Diencephalon (tissue), 2 donors: ENCODE results near the gene WDR5.

DNA sequence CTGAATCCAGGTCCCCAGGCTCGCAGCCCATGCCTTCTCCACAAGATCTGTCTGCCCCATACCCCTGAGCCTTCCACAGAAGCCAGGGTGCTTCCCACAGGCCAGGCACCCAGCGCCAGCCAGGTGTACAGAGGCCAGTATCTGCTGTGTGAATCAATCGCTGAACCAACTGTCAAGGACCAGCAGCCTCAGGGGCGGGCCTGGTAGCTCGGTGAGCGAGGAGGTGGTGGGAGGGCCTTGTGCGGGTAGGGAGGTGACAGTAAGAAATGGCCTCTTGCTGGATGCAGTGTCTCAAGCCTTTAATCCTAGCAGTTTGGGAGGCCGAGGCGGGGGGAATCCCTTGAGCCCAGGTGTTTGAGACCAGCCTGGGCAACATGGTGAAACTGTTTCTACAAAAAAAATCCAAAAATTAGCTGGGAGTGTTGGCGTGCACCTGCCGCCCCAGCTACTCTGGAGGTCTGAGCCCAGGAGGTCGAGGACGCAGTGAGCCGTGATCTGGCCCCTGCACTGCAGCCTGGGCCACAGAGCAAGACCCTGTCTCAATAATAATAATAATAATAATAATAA, 20.4 kb downstream of the GBGT1 start:
- RAMPAGE, long total RNA, result no peak

DNA sequence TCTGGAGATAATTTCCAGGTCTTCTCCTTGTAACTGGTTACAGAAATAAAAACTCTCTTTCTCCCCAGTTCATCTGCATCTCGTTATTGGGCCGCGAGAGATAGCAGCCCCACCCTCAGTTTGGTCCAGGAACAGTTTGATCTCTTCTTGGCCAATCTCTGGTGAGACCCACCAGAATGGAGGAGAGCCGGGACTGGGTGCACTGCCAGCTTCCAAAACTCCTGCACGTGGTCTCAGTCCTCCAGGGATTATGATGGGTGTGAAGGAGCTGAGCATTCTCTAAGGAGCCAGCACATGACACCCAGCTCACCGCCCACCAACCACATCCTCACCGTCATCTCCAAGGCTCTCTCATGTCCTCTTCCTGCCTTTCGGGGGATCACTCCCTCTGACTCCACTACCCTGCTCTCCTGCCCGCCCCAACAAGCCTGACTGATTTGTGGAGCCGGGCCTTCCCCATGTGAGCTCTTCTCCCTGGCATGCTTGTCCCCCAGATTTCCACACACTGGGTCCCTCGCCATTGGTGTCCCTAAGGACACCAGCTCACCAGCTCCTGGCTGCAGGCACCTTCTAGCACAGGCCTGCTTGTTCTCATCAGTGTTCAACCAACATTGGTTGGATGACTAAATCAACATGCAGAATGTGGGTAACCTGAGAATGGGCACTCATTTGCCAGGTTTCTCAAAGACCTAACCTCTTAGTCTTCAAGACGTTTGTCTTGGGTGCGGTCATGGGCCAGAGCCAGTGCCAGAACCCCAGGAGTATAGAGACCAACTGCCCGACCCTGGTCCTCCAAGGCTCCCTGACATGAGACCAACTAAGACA, 62.9 kb downstream of the SURF6 start:
- RAMPAGE, long total RNA, result no peak

DNA sequence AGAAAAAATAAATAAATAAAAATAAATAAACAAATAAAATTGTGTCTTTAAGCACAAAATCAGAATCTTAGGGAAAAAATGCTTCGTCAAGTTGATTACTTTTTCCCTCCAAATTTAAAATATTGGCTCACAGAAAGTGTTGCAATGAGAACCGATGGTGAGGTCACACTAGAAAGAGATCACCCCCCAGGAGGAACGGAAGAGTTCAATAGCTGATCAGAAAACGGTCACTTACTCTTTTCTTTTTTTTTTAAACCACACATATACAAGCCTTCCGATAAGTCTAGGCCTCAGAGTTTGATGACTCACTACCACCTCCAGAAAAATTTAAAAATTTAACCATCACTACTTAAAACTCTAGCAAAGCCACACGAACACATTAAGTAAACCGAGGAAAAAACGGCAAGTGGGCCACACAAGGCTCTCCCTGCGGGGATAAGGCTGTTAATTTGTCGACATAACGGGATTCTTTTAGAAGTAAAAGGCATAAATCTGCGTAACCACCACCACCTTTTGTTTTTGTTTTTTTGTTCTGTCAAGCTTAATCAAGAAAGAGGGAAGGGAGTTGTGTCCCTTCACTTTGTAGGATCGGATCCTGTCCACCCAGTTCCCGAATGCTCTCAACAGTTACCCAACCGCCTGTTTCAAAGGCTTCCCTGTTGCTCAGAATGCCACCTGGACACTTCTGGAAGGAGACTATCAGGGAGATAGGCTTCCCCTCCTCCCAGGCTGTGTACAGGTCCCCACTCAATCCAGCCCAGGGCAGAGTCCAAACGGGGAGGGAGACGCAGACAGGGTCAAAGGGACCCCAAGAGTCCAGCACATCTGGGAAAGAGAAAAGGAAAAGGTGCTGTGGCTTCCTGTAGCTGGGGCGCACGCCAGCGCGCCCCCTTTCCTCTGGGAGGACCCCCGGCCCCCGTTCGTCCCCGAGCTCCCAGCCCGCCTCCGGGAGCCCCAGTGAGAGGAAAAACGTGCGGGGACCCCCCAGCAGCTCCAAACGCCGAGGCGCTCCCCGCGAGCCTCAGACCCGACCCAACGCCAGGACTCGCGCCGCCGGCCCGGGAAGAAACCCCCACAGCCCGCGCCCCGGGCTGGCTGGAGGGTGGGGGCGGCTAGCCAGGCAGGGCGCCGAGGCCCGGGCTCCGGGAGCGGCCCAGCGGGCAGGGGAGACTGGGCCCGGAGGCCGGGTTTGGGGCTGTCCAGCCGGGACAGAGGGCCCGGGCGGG, 883 bp downstream of the SURF4 start:
- RAMPAGE, long total RNA, result no peak

- RAMPAGE, long total RNA, result no peak
These were observed 6.4 kb downstream of the ADAMTS13 start for GRCh38 chr9:133428414-133429216.

GRCh38 chr9:133514425-133514891, 10.3 kb downstream of the MYMK start:
- RAMPAGE, long total RNA, result no peak

GRCh38 chr9:133520960-133521561, 3.7 kb downstream of the MYMK start:
- RAMPAGE, long total RNA, result no peak

DNA sequence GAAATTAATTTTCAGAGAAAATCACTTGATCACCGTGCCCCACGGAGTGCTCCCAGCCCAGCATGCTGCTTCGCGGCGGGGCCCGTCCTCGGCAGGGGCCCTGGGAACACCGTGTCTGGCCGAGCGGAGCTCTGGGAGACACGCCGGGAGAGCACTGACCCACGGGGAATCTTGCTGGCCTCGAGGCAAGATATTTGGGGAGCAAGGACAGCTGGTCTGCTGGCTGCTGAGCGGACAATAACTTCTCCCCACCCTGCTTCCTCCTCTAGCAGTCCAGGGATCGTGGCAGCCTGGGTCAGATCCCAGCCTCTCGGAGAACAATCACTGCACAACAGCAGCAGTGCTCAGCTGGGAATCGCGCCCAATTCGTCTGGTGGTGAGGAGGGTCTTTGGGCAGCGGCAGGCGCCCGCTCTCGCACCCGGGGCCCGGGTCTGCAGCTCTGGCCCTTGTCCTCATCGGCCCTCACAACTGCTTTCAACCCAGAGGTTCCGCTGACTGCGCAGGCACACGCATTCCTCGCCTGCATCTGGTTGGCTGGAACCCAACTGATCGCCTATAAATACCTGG, 43.4 kb downstream of the DBH start:
- RAMPAGE, long total RNA, result no peak

DNA sequence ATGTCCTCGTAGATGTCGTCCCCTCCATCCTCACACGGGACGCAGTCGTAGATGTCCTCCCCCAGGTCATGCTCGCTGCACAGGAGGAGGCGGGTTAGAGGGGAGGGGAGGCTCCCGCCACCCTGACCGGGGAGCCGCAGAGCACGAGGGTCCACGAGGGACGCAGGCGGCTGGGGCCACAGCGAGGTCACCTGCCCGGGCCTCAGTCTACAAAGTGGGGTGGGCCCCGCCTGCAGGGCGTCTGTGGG, 73.9 kb upstream of the SARDH start:
- RAMPAGE, long total RNA, result no peak

DNA sequence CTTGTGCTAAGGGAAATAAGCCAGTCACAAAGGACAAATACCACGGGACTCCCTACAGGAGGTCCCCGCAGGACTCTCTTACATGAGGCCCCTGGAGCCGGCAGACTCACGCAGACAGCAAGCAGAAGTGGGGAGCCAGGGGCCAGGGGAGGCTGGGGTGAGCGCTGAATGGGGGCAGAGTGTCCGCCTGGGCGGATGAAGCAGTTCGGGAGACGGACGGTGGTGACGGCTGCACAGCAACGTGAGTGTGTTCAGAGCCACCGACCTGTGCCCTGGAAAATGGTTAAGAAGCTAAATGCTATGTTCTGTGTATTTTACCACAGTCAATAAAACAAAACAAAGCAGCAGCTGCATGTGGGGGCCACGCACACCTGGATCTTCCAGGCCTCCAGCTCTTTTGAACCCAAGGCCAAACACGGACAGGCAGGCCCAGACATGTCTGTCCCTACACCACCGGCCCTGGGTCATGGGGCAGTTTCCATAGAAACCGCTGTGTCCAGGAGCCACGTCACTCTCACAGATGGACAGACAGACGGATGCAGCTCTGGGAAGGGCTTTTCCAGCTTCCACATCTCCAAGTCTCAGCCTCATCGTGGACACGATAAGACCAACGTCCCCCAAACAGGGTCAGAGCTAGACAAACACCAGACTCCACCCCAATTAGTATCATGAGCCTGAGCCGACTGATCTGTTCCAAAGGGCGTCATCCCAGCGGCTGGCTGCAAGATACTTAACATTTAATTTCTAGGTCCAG, 103.9 kb downstream of the VAV2 start:
- RAMPAGE, long total RNA, result no peak

- RAMPAGE, long total RNA, result no peak
These were observed 100.1 kb downstream of the VAV2 start for GRCh38 chr9:133892015-133892448.

DNA sequence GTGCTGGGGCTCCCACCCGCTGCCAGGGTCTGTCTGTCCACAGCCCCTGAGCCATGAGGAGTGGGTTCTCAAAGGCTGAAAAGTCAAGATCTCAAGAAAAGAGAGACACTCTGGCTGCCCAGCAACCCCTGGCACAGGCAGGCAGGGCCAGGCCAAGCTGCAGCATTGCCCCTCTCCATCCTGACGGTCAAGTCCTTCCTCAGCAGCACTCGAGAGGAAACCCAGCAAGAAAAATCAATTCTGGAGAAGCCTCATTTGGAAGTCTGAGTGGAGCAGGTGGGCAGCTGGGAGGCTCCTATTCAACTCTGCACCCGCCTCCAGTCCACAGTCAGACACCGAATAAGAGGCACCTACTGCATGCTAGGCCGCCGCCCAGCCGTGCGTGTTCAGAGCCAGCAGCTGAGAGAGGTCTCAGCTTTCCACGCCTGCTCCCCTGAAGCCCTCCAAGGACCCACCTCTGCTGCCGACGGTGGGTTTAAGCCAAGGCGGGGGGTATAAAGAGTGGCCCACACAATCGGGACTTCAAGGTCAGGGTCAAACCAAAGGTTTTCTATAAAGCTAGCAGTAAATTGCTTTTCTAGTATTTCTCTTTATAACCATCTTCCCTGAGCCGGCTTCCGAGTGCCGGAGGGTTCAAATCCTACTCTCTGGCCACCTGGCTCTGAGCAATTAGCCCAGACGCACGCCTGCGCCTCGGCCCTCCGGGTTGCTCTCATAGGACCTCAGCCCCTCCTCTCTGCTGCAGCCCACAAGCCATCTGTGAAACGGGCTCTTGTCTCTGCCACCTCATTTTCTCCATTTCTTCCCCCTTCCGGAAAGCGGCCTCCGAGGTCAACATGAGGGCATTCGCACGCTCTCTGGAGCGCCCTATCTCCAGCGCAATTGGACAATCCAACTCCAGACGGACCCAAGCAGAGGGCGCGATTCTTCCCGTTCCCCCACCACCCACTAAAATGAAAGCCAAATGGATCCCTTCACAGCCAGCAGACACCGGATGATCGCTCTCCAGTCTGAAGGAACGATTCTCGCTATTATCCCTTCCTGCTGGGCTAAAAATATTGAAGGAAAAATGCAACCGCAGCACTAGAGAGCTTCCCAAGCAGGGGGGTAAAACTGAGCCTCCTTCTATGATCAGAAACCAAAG, 41.7 kb downstream of the VAV2 start:
- RAMPAGE, long total RNA, result no peak

DNA sequence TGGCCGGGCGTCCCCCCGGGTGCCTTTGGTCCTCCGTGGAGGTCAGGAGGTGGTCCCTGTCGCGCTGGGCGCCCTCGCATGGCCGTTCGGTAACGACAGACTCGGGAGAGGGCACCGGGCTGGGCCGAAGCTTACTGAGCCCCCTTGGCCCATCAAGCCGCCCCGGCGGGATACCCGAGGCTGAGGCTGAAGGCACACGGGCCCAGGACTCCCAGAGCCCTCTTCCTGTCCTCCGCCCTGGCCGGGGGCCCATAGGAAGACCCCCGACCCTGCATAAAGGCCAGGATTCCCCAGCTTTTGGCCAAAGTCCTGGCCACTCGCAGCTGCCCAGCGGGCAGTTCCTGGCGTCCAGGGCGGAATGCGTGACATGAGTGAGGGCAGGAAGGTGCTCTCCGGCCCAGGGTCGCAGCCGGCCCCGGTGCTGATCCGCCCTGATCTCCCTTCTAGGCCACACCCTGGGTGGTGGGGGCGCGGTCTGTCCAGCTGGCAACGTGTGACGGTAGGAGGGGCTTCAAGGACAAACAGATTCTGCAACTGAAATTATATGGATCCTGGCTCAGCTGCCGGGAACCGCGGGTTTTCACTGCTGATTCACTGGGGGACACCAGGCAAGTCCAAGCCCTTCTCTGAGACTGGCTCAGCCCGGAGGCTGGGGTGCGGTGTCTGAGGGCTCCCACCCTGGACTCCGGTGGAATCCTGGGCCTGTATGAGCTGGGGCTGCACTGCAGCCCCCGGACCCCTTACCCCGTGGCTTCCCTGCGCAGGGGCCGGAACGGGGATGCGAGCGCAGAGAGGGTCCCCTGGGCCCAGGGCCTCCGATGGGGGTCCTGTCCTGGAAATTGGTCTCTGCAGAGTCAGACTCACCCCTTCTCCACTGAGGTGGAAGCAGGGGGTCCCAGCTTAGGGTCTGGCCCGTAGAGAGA, 1.2 kb upstream of the VAV2 start:
- RAMPAGE, long total RNA, result no peak

DNA sequence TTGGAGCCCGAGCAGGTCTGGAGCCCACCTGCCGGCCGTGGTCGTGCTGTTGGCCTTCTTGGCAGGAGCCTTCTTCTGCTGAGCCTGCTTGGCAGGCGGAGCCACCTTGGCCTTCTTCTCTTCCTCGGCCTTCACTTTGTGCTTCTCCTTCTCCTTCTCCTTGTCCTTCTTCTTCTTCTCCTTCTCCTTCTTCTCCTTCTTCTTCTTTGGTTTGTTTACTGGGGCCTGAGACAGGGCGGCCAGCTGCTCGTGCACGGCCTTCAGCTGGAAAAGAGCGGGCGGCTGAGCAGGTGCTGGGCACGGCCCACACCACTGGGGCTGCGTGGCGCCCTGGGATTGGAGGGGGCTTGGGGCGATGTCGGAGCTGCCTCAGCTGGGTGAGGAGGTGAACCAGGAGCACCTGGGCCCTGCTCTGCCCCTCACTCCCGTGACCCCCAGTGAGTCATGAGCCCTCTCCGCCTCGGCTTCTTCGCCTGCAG, 14.8 kb downstream of the BRD3OS start:
- RAMPAGE, long total RNA, result no peak

DNA sequence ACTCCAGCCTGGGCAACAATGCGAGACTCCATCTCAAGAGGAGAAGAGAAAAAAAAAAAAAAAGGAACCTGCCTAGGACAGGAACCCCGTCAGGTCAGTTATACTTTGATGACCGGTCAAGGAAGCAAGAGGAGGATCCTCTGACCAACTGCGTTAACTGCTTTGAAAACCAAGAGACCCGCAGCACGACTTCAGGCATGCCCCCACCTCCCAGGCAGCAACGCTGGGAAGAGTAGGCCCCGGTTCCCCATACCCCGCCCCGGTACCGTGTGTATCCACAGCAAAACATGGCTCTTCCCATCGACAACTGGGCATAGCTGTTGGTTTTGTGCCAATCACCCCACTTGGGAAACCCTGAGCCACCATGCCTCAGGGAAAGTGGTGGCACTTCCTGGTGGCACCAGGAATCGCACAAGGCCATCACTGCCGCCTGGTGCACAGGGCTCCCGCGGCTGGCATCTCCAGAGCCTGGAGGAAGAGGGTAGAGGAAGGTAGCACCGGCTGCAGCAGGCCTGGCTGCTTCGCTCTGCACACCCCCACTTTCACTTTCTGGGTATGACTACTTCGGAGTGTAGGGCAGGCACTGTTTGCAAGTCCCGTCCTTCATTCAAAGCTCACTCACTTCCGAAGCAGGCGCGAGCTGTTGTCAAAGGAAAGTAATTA, 2.3 kb downstream of the BRD3 start:
- RAMPAGE, long total RNA, result no peak

- RAMPAGE, long total RNA, result no peak
These were observed 1.2 kb upstream of the WDR5 start for GRCh38 chr9:134134608-134135061.

- RAMPAGE, long total RNA, result no peak
These were observed at the start of gene WDR5 for GRCh38 chr9:134136064-134136228. Gene WDR5 (plus strand): TSS chr9:134136082.

GRCh38 chr9:134163233-134164195, 27.6 kb downstream of the WDR5 start:
- RAMPAGE, long total RNA, result no peak

GRCh38 chr9:134181800-134182061, 45.8 kb downstream of the WDR5 start:
- RAMPAGE, long total RNA, result no peak

GRCh38 chr9:134232863-134233351, 93.3 kb upstream of the RXRA start:
- RAMPAGE, long total RNA, result no peak

- RAMPAGE, long total RNA, result no peak
These were observed 62.8 kb upstream of the RXRA start for GRCh38 chr9:134263400-134263927.